Gallbladder (tissue), 1 donor: ENCODE results near the genes LSMEM2, IFRD2, MAPKAPK3, RRP9 and PCBP4.

DNA sequence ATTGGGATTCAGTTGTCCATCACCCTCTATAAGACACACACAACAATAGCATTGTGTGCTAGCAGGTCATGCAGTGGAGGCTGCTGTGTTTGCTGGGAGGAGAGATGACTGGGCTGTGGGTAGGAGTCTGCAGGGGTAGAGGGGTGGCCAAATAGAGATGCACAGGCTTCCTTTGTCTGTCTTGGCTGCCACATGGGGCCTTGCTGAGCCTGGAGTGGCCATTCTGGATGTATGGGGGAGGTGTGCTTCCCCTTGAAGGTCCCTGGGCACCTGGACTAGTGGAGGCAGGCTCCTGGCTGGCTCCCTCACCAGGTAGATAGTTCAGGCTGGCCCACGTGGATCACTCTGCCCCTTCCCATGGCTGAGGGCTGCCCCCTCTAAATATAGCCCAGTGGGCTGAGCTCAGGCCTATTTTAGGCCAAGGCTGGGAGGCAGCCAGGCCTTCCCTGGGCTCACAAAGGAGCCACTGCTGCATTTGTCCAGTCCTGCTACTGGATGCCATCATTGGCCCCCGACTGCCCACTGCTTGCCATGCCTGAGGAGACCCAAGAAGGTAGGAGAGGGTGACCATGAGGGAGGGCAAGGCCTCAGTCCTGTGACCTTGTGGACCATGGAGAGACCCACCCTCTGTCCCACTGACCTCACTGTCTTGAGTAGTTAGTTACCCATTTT is at the start of gene LSMEM2:
Gene LSMEM2 (plus strand): TSS at position 469 of the 672 bp plus-strand sequence.
- PRO-cap: no peak

GRCh38 chr3:50292156-50292898 is at the start of gene IFRD2:
Gene IFRD2 (minus strand): TSS chr3:50292429.
- PRO-cap: bidirectional peak, plus-strand start at chr3:50292674, minus-strand start at chr3:50292429

DNA sequence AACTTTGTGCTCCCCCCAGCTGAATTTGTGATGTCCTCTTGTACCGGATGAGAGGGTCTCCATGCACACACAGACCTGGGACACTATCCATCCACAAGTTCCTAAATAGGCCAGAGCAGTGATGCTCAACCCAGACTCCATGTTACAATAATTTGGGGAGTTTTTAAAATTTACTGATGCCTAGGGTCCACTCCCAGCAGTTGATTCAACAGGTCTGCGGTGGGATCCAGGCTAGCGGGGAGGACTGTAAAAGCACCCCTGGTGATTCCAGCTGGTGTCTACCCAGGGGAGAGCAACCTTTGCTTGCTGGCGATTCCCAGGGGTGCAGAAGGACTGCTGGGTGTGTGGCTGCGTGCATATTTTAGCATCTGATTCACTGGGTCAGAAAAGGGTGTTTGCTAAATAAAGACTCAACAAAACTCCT is 928 bp downstream of the RASSF1 start:
- PRO-cap: no peak

- PRO-cap: no peak
Measured at GRCh38 chr3:50357411-50357995, 1.8 kb downstream of the TMEM115 start.

GRCh38 chr3:50364406-50365017 is 5.2 kb upstream of the TMEM115 start:
- PRO-cap: no peak

- PRO-cap: no peak
Measured at GRCh38 chr3:50570743-50571267, 1.5 kb downstream of the HEMK1 start.

DNA sequence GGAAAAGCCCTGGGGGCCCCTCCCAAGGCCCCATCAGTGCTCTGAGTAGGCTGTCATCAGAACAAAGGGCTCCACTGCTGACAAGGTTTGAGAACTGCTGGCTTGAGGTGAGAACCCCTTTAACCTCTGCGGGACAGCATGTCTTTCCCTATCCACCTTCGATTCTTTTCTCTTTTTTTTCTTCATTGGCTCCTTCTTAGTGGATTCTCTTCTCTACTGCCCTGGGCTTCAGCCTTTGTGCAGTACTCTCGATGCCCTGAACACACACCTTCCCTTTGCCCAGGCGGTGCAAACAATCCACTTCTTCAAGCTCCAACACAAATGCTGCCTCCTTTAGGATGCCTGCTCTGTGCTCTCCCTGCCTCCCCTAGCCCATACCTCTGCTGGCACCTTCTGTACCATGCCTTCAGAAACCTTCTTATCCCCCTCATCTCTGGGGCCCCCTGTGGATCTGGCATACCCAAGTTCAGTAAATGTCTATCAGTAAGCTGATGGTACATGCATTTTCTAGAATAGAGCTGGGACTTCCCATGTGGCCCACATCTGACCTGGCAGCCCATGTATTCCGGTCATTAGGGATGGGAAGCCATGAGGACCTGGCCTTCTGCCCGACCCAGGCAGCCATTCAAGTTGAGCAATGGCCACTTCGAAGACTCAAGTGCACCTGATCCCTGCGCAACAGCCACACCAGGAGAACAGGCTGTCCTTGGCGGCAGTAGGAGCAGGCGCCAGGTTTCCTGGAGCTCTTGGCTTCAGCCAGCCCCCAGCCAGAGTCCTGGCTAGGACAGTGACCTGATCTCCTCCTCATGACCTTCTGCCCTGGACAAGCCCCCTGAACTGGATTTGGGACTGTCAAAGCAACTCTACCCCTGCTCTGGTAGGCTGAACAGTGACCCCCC is 14.4 kb downstream of the HEMK1 start:
- PRO-cap: no peak

DNA sequence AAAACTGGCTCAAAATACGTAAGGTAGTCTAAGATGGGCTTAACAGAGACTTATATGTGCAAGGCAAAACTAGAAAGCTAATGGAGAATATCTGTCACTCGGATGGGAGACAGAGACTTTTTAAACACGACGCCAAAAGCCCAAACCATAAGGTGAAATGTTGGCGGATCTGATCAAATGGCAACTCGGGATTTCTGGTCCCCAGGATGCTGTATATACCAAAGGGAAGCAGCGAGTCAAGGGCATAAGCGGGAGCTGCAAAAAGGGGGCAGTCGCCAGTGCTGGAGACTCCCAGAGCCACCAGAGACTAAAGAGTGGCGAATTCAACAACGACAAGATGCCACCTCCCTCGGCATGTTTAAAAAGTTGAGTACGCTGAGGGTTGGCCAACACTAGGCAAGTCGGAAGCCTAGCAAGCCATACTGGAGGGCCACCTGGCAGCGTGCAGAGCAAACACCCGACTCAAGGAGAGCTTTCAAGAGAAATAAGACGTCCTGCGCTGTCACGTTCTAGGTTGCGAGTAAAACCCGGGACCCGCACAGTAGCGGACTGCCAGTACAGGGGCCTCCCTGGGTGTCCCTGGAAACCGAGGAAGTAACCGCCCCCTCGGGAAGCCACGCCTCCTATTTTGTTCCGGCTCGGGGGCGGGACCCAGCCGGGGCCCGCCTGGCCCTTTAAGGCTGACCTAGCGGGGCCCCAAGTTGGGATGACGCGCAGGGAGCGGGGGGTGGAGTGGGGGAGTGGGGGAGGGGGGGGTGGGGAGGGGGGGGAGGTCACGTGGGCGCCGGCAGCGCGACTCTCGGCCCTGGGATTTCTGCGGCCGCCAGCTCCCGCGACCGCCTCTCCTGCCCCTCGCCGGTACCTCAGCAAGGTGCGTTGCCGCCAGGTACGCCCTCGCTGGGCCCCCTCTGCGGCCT is at the start of gene MAPKAPK3:
Gene MAPKAPK3 (plus strand): TSS at position 796 of the 917 bp plus-strand sequence.
- PRO-cap: bidirectional peak, plus-strand start at position 826 of the sequence, minus-strand start at position 551 of the sequence

GRCh38 chr3:50617273-50617893 is 432 bp downstream of the MAPKAPK3 start:
- PRO-cap: bidirectional peak, plus-strand start at chr3:50617548, minus-strand start at chr3:50617412

- PRO-cap: no peak
Measured at GRCh38 chr3:50673430-50673884, 1.3 kb upstream of the DOCK3 start.

GRCh38 chr3:51024533-51025204 is 349.9 kb downstream of the DOCK3 start:
- PRO-cap: no peak

- PRO-cap: no peak
Measured at GRCh38 chr3:51394416-51395400, 3.6 kb downstream of the RBM15B start.

DNA sequence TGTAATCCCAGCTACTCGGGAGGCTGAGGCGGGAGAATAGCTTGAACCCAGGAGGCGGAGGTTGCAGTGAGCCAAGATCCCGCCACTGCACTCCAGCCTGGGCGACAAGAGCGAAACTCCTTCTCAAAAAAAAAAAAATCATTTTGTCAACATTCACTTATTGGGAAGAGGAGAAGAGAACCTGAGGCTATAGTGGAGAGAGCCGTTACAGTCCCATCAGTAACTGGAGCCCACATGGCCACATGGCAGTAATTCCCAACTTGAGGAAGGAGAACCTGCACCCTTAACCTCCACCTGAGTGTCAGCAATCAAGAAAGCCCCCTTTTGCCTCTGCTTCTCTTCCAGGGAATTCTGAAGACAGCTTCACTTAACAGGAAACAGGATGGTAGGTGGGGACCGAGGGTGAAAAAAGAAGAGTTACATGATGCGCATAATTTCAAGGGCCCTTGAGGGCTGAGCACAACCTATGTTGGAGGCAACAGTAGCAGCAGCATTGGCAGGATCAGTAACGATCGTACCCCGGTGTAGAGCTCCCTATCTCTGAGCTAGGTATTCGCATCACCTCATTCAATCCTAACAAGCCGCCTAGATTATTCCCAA is 599 bp upstream of the RAD54L2 start:
- PRO-cap: no peak

GRCh38 chr3:51580290-51580779 is 41.8 kb downstream of the RAD54L2 start:
- PRO-cap: no peak

- PRO-cap: no peak
Measured at GRCh38 chr3:51941149-51941654, 502 bp downstream of the RRP9 start.

- PRO-cap: bidirectional peak, plus-strand start at chr3:51942280, minus-strand start at chr3:51941941
Measured at GRCh38 chr3:51941655-51942438, at the start of gene RRP9. Gene RRP9 (minus strand): TSS chr3:51941904.

GRCh38 chr3:51966452-51966892 is 782 bp downstream of the PCBP4 start:
- PRO-cap: no peak

DNA sequence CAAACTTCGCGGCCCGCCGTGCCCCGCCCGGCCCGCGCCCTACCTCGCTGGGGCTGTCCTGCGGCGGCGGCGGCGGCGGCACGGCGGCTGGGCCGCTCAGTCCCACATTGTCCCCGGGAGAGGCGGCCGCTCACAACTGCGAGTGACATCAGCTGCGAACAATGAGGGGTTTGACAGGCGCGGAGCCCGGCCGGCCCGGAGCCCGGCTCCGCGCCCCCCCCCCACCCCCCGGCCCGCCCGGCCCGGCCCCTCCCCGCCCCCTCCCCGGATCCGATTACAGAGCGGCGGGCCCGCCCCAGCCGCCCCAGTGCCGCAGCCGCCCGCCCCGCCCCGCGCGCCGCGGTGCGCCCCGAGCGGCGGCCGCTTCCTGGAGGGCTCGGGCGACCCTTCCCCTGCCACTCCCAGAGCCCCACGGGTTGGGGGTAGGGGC is at the start of gene PCBP4:
Gene PCBP4 (minus strand): TSS at position 172 of the 430 bp plus-strand sequence.
- PRO-cap: bidirectional peak, plus-strand start at position 307 of the sequence, minus-strand start at position 163 of the sequence

GRCh38 chr3:52025463-52025823 is 29.7 kb upstream of the RPL29 start:
- PRO-cap: no peak

GRCh38 chr3:52053815-52054544 is 2.4 kb downstream of the DUSP7 start:
- PRO-cap: no peak